Measurements from ENCODE around the gene CLIP1.

DNA sequence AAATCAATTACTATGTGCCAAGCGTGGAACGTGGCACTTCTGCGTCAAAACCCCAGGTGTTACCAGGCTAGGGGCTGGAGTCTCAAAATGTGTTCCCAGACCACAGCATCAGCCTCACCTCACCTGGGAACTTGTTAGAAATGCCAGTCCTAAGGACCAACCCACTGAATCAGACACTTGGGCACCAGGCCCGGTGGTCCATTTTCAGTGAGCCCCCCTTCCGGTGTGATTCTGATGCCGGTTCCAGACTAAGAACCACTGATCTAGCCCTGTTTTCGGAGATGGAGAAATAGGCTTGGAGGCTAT lies 5.0 kb upstream of the SETD1B start:
- RRBS = no CpG with 5 or more reads among the region's 7 CpGs

GRCh38 chr12:121802704-121802981 lies 1.2 kb upstream of the SETD1B start:
- RRBS = no CpG with 5 or more reads among the region's 3 CpGs

DNA sequence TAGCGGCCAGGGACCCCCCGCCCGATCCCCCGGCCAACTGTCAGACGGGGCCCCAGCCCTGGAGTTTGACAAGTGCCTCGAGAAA lies 1.0 kb downstream of the SETD1B start:
- RRBS = 2% methylated on average over 5 of the region's 6 CpGs

GRCh38 chr12:121831432-121832369 lies 27.0 kb downstream of the HPD start:
- RRBS = 94% methylated on average over 7 of the region's 24 CpGs

GRCh38 chr12:121857260-121858041 lies 1.2 kb downstream of the HPD start:
- RRBS = no CpG with 5 or more reads among the region's 11 CpGs

DNA sequence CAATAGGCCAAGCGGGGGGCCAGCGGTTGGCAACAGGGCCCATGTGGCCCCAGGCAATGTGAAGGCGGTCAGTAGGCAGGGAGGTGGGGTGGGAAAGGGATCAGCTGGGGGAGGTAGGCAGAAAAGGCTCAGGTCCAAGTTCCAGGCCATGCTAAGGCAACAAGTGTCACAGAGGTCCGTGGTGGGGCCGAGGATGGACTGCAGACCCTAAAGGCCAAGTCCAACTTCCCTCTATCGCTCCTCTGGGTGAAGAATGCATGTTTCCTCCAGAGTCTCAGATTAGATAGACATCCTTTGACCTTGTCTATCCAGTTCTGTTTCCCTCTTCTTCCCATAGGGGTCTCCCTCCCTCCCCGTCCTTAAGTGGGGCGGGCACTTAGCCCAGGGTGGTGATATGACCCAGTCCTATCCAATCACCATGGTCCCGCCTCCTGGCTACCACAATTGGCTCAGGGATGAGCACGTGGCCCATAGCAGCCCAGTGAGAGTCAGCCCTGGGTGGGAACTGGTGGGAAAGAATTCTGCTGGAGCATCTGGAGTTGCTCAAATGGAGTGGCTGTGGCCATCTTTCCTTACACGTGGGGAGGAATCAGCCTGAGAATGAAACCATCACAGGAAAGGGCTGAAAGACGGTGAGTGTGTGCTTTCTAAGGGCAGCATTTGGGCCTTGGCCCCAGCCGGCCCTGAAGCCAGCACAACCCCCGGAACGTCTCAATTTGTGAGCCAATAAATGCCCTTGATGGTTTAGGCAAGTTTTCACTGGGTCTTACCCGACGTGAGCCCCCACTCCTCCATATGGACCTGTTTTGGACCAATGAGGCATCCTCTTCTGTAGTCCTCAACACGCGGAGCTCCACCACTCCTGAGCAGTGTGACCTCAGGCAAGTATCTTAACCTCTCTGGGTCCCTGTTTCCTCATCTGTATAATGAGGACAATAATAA lies 14.5 kb upstream of the MLXIP start:
- RRBS = no CpG with 5 or more reads among the region's 19 CpGs

DNA sequence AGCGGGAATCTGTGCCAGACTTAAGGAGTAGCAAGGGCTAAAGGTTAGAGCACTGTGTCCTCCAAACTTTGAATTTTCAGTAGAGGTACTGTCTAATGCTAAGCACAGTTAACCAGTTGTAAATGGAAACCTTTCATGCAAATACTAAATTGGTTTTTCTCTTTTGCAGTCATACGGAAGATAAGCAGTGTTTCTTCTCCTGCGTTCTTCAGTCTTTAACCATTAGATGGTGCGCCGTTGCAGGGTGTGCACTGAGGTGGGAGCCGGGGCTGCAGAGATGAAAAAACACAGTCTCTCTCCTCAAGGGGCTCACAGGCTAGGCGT lies 5.1 kb downstream of the MLXIP start:
- RRBS = 93% methylated on average over 1 of the region's 7 CpGs

GRCh38 chr12:122085807-122086629 lies 7.5 kb downstream of the MLXIP start:
- RRBS = no CpG with 5 or more reads among the region's 11 CpGs

GRCh38 chr12:122146546-122147138 lies 27.4 kb downstream of the IL31 start:
- RRBS = 92% methylated on average over 5 of the region's 21 CpGs

DNA sequence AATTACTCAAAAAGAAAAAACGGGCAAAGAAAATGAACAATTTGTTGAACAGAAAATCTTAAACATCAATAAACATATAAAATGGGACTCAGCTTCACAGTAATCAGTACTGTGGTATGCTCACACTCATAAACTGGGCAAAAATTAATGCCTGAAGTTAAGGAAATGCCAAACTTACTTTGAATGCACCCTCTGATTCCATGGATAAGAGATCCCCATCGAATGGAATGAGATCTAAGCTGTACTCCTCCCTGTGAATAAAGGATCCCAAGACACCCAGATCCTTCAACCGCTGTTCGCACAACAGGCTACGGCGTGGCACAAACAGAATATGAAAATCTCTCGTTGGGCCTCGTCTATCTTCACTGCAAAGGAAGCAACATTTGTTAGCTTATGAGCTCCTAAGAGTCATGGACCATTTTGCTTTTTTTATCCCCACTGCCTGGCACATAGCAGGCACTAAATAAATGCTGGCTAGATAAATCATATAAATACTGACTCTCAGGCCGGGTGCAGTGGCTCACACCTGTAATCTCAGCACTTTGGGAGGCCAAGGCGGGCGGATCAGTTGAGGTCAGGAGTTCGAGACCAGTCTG lies 5.1 kb downstream of the VPS33A start:
- RRBS = no CpG with 5 or more reads among the region's 12 CpGs

- RRBS = no CpG with 5 or more reads among the region's 9 CpGs
Measured at GRCh38 chr12:122363732-122364273, 58.7 kb downstream of the CLIP1 start.

GRCh38 chr12:122422348-122423203 lies at the start of gene CLIP1:
Gene CLIP1 (minus strand): TSS chr12:122422669.
- RRBS = 1% methylated on average over 67 of the region's 104 CpGs

DNA sequence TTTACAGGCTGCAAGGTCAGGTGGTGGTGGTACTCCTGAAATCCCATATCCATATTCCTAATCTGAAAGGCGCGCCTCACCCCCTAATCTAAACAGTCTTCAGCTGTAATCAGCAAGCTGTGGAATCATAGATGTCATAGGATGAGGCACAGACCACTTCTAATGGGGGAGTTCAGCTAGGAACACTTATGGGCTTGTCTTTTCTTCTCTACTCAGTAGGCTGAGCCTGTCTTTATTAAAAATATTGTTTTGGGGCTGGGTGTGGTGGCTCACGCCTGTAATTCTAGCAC lies 1.3 kb upstream of the CLIP1 start:
- RRBS = no CpG with 5 or more reads among the region's 3 CpGs

DNA sequence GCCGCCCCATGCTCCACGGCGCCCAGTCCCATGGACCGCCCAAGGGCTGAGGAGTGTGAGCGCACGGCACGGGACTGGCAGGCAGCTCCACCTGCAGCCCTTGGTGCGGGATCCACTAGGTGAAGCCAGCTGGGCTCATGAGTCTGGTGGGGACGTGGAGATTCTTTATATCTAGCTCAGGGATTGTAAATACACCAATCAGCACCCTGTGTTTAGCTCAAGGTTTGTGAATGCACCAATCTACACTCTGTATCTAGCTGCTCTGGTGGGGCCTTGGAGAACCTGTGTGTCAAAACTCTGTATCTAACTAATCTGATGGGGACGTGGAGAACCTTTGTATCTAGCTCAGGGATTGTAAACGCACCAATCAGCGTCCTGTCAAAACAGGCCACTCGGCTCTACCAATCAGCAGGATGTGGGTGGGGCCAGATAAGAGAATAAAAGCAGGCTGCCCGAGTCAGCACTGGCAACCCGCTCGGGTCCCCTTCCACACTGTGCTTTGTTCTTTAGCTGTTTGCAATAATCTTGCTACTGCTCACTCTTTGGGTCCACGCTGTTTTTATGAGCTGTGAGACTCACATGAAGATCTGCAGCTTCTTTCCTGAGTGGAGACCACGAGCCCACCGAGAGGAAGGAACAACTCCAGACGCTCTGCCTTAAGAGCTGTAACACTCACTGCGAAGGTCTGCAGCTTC lies 65.4 kb downstream of the KNTC1 start:
- RRBS = no CpG with 5 or more reads among the region's 21 CpGs

DNA sequence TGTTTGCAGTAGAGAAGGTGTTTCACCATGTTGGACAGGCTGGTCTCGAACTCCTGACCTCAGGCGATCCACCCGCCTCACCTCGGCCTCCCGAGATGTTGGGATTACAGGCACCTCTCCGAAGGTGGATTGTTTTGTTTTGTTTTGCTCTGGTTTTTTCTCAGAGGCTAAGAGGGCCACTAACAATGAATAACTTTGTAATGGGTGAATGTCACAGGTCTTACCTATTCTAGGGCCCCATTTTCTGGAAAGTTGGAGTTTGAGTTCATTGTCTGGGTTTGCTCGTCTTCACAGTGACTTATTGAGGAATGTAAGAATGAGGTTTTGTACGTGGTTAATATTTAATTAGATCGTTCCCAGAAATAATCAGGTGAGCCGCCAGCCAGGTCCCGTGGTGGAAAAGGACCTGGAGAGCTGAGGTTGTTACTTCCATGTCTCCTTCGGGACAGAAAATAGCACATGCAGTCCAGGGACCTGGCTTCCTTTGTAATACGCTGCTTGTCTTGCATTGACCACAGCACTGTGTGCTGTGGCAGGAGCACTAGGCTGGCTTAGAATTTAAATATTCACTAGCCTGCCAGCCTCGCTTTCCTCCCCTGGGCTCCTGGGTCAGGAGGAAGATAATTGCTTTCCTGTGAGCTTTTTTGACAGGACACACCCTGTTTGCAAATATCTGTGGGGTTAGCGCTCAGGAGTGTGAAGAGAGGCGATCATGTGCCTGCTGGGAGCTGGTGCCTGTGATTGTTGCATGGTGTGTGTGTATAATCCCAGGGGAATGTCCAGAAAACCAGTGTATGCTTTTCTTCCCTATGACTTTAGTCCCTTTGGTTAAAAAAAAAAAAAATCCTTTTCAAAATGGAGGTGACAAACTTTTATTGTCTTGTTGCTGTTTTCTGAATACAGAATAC lies 2.5 kb downstream of the HIP1R start:
- RRBS = no CpG with 5 or more reads among the region's 16 CpGs

DNA sequence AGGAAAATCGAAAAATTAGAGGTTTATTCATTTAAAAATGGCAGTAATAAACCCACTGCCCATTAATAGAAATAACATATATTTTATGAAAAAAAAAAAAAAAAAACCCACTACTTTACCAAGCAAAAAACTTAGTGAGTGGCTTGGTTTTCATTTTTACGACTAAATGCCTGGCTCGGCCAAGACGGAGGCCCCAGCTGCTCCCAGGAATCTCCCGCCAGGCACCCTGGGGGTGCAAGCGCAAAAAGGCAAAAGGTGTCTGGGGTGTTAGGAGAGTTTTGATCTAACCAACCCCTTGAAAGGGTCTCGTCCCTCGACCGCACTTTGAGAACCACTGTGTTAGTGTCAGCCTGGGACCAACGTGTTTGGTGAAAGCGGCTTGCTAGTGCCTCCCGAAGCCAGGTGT lies 19.0 kb downstream of the HIP1R start:
- RRBS = no CpG with 5 or more reads among the region's 12 CpGs

- RRBS = 100% methylated on average over 2 of the region's 44 CpGs
Measured at GRCh38 chr12:122855774-122857011, 20.9 kb downstream of the HIP1R start.

DNA sequence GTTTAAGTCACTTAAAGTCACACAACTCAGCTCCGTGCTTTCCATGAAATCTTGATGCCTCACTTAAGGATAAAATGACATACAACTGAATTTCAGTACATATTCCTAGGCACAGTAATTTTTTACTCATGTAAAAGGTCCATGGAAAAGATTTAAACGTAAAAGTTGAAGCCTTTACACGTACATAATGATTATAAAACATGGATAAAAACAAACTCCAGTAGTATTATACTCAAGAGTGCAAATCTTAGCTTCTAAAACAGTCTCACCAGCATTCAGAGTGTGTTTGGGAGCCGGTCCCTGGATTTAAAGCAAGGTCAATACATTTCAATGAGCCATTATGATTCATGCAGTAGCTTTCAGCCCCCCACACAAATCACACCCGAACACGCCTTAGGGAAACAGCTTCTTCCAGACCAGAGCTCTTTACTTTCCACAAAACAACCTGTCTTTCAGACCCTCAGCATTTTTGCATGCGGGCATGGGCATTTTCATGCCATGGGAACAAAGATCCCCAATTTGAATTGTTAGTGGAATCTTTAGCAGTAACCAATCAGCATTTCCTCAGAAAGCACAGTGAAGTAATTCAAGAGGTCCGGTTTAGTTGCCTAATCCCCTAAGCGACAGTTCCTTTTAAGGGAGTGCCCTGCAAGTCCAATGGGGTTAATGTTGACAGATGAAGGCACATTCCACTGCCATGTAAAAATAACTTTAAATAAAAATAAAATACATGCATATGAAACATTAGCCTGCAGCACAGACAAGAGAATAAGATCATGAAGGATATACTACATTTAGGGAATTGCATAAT lies 4.3 kb downstream of the VPS37B start:
- RRBS = no CpG with 5 or more reads among the region's 9 CpGs

- RRBS = no CpG with 5 or more reads among the region's 9 CpGs
Measured at GRCh38 chr12:122894328-122895014, 1.5 kb downstream of the VPS37B start.

- RRBS = no CpG with 5 or more reads among the region's 13 CpGs
Measured at GRCh38 chr12:122896318-122896658, 364 bp upstream of the VPS37B start.